Thoracic aorta endothelial cell (primary cell): ENCODE measurements around a stretch of chr5.

DNA sequence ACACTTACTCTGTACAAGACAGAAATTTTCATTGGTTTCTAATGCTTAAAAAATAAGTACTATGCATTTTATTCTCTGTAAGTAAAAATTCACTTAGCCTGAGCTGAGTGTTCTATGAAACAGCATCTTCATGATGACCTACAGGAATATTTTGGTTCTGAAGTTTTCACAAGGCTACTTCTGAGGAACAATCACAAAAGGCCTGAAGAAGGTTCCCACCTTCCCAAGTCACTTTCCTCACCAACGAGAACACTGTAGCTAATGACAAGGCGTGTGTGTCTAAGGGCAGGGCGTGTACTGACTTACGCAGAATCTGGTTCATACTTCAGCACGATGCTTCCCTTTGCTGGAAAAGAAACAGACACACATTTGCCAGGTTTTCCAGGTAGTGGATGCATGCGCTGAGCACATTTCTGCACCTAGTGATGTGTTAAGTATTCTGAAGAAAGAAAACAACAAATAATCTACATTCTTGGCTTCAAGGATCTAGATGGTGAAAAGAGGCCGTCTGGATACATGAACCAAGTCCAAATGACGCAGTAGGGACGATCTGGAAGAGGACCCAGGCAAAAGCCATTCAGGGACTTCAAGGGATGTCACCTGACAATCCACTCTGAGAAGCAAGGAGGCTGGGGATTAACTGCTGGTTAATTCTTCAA is 30.6 kb downstream of the NSUN2 start:
- CAGE, long polyA plus RNA = no peak

DNA sequence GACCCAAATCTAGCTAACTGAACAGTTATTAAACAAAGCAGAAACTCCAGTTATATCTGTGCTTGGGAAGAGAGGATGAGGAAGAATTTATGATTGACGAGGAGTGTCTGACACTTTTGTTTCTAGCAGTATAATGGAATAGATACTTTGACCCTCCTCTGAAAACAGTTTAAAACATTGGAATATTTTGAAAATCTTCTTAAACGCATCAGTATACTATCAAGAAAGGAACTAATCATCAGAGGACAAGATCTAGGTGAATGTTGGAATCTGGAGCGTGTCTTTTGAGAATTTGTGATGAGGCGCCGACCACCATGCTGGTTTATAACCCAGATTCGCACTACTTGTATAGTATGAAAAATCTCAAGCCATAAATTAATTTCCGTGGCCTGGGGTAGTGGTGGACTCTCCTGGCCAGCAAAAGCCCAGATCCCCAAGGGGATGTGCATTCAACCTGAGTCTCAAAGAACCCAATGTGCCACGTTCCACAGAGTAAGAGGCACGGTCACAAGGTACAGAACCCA is 23.2 kb downstream of the SRD5A1 start:
- CAGE, long polyA plus RNA = no peak

DNA sequence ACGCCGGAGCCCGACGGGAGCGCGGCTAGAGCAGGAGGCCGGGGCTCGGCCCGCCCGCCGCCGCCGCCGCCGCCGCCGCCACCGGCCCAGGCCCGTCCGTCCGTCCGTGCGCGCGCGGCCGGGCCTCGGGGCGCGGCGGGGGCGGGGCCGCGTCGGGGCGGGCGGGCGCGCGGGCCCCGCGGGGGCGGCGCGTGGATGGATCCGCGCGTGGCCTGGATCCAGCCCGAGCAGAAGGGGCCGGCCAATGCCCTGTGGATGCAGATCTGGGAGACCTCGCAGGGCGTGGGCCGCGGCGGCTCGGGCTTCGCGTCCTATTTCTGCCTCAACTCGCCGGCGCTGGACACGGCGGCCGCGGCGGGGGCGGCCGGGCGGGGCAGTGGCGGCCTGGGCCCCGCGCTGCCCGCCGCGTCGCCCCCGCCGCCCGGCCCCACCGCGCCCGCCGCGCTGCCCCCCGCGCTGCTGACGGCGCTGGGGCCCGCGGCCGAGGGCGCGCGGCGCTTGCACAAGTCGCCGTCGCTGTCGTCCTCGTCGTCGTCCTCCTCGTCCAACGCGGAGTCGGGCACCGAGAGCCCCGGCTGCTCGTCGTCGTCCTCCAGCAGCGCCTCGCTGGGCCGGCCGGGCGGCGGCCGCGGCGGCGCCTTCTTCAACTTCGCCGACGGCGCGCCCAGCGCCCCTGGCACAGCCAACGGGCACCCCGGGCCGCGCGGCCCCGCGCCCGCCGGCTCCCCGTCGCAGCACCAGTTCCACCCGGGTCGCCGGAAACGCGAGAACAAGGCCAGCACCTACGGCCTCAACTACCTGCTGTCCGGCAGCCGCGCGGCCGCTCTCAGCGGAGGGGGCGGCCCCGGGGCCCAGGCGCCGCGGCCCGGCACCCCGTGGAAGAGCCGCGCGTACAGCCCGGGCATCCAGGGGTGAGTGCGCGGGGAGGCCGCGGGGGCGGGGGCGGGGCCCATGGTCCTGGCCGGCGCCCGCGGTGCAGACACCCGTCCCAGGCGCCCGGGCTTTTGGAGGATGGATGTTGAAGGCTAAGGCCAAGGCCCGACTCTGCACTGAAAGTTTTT is 887 bp downstream of the TENT4A start:
- CAGE, long polyA plus RNA = no peak

GRCh38 chr5:6723292-6723933 is 10.2 kb downstream of the TENT4A start:
- CAGE, long polyA plus RNA = no peak

DNA sequence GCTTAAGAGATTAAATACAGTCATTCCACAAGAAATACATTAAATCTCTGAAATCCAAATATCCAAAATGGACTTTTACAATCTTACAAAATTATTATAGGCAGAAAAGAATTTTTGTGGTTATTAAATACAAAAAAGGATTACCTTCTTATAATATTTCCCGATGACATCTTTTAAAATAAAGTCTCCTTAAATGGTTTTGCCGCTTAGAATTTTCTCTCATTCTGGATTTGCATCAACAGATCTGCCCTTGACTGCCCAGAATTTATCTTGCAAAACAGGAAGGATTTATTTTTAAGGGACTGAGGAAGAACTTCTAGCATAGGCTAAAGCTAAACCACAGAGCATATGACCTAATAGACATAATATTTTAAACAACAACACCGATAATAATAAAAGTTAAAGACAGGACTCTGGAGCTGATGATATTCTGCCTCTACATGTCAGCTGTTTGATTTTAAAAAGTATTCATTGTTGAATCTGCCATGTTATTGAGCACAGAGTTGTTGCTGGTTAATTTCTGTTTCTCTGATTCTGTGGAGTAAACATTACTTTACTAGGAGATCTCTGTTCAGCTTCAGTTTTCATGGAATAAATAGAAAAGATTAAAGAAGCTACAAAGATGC is 145.3 kb upstream of the ADCY2 start:
- CAGE, long polyA plus RNA = no peak

DNA sequence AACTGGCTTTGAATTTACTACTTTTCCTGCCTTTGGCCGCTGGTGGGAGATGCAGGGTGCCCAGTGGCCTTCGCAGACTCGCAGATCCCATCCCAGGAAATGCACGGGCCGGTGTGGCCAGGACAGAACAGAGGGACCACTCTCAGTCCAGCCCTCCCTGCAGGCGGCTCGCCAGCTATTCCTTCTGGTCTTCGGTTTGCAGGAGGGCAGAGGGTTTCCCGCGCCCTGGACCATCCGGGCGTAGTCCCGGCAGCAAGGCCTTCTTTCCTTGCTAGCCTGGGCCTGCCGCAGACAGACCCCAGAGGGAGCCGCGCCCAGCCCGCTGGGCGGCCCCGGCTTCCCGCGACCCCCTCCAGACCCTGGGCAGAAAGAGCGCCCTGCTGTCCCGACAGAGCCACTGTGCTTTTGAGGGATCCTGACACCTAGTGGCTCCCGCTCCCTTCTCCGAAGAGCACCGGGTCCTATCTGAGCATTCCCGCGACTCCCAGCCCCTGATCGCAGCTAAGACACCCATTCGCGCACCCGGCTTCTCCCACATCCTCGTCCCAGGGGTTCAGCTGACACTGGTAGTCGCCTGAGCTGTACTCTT is 1.2 kb downstream of the CFAP90 start:
- CAGE, long polyA plus RNA = no peak

DNA sequence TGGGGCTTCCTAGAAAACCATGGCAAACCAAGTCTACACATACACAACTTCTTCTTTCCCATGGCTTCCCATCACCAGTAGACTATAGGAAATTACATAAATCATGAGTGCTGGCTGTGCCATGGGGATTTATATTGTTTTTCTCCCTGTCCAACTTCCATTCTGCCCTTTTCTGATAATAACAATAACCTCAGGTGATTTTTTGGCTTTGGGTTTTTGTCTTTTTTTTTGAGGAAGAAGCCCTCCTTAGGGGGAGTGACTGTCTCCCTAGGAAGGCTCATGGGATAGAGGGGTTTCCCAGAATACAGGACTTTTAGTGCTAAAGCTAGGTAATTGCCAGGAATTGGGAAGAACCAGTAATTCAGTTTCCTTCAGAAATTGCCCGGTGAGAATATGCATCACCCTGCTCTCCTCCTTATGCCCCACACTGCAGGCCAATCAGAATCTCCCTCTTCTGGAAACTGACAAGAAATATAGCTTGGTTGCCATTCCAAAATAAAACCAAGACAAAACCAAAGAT is 373.2 kb downstream of the MTRR start:
- CAGE, long polyA plus RNA = no peak

DNA sequence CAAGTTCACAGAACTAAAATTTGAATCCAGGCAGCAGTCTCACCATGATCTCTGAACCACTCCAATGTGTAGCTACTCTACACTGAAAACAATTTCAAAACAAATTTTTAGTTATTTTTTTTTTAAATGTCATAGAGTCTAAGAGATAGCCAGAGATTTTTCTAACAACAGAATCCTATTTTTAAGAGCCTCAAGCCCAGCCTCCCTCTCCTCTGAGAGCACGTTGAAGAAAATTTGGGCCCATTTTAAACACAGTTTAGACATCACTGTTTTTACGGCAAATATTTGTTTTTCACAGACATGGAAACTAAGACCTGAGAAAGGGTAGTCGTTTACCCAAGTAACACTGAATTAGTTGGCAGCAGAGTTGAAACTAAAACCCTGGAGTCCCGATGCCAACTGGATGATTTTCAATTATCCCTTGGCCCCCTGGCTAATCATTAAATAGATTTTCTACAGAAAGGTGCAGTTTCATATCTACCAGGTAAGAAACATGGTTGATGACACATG is 137.1 kb downstream of the SEMA5A start:
- CAGE, long polyA plus RNA = no peak

DNA sequence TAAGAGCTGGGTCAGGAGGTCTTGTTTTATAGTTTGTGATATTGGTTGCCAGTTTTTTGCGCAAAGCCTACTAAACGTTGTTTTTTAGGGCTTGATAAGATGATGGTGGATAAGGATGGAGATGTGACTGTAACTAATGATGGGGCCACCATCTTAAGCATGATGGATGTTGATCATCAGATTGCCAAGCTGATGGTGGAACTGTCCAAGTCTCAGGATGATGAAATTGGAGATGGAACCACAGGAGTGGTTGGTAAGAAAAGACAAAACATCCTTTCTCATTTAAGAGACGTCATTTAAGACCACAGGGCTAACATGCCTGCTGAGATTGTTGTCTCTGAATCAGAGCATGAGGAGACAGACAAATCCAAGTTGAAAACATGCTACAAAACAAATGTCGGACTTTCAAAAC is 4.5 kb downstream of the CCT5 start:
- CAGE, long polyA plus RNA = no peak

DNA sequence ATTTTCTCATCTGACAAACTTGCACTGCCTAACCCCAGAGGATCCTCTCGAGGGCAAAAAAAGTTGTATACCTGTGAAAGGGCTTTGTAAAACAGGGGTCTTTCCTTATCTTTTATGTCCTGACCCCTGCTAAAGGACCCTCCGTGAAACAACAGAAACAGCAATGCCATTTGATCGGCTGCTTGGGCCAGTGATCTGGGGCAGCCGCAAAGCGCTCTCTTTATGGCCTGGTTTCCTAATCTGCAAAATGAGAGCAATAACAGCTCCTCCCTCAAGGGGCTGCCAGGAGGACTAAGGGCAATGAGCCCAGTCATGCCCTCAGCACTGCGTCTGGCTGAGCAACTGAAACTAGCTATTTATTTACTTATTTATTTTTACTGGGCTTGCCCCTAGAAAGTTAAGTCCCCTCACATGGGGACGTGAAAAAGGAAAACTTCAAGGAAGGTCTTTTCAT is 18.4 kb downstream of the CMBL start:
- CAGE, long polyA plus RNA = no peak

GRCh38 chr5:10303459-10304242 is 4.1 kb downstream of the CMBL start:
- CAGE, long polyA plus RNA = no peak

DNA sequence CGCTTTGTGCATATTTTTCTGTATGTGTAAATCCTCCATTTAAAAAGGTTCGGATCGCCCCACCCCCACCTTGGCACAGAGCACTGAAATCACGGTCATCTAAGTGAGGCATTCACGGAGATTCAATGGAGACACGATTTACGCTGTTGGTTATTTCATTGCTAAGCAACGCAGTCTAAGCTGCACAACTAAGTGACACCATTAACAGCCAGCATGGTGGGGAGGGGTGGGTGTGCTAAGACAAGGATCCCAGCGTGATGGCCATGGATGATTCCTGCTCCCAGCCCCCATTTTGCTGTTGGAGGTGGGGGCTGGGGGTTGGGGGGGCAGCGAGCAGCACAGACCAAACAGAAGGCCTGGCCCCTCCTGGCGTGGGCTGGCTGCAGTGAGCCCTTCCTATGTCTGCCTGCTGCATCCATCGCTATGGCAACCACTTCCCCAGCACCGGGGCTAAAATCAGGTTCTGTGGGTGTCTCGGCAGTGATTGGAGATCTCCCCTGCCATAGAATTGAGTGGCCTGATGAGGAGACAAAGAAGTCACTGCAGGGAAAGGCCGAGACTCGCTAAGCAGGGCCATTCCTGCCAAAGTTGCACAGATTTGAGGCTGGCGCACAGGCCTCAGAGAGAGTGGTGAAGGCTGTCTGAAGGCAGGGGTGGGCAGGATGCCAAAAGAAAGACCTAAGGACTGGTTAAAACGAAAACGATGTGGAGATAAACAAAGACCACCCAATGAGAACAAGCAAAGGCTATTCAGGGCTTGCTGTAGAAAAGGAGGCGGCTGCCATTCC is 14.2 kb upstream of the MARCHF6 start:
- CAGE, long polyA plus RNA = no peak

DNA sequence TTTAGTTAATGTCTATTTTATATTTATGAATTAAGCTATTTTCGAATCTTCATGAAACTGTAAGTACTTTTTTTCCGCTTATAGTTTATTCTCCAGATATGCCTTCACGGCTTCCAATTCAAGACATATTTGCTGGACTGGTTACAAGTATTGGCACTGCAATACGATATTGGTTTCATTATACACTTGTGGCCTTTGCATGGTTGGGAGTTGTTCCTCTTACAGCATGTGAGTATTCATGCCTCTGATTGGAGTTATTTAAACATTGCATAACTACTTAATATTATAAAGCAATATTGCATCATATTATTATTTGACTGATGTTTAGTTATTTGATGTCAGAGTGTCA is 28.2 kb downstream of the MARCHF6 start:
- CAGE, long polyA plus RNA = no peak

DNA sequence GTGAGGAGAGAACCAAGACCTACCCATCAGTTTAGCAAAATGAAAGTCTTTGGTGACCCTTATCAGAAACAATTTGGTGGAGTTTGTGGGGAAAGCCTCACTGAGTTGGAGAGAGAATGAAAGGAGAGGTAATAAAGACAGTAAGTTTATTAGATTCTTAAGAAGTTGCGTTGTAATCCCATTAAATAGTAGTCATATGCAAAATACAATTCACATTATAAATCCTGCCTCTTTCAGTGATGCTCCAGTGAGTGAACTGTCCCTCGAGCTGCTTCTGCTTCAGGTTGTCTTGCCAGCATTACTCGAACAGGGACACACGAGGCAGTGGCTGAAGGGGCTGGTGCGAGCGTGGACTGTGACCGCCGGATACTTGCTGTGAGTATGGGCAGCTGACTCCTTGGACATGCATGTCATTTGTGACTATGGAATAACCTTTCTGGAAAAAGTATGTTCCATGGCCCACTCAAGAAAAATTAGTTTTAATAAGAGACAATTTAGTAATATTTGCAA is 31.7 kb upstream of the ROPN1L start:
- CAGE, long polyA plus RNA = no peak

- CAGE, long polyA plus RNA = no peak
These were observed 2.6 kb downstream of the ANKRD33B start for GRCh38 chr5:10566329-10567098.

DNA sequence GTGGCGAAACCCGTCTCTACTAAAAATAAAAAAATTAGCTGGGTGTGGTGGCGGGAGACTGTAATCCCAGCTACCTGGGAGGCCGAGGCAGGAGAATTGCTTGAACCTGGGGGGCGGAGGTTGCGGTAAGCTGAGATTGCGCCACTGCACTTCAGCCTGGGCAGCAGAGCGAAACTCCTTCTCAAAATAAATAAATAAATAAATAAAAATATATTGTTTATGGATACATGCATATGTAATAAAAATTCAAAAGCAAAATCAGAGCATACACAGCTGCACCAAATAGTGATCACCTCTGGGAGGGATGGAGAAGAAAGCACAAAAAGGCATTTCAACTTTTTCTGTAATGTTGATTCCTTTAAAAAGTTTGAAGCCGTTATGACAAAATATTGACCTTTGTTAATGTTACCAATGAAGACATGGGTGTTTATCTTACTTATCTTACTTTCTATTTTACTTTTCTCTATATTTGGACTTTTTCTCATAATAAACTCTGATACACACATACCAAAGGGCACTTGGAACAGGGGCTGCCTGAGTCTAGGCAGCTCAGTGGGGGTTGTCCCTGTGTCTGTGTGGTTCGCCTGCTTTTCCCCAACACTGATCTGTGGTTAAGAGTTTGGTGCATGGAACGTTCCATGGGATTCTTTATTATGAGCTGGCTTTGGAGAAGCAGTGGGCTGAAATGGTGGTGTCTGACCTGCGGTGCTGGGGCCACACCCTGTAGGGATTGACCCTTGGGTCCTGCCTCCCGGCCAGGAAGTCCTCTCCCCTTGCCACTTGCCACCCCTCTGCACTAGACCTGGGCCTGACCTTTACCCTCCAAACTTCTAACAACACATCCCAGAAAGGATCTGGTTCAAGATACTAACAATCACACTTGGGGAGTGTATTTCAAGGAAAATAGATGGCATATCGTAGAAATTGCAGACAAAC is 47.3 kb downstream of the ANKRD33B start:
- CAGE, long polyA plus RNA = no peak

DNA sequence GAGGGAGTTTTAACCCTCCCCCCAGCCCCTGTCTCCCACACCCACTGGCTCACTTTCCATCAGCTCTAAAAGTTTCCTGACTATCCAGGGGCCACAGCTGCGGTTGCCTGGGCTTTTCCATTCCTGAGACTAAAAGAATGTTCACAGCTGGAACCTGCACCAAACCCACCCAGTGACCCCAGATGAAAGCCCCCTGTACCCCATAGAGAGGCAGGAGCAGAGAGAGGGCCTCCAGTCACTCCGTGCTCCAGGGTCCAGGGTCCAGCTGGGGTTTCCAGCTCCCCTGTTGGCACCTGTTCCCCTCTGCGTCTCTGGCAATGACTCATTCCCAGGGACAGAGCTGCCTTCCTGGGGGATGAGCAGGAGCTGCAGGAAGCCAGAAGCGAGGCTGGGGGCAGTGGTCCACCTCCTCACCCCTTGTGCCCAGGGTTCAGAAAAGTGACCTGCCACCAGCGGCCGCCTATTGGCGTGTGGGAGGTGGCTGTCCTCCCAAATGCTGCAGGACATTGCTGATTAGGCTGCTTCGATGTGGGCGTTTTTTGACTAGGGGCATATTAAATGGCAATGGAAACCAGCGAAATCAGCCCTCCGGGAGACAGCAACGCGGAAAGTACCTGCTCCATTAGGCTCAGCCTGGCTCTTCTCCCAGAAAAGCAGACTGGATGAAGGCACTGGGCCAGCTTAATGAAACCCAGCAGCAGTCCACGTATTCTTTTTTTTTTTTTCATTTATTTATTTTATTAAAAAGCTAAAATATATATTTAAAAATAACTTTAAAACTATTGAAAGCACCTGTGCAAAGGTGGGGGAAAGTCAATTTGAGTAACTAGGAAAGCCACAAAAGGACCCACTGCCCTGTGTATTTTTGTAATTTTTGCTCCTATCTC is 97.4 kb downstream of the DAP start:
- CAGE, long polyA plus RNA = no peak

GRCh38 chr5:10699117-10699836 is 61.8 kb downstream of the DAP start:
- CAGE, long polyA plus RNA = no peak

- CAGE, long polyA plus RNA = no peak
These were observed 58.0 kb downstream of the DAP start for GRCh38 chr5:10702684-10703710.

GRCh38 chr5:10746585-10747093 is 14.4 kb downstream of the DAP start:
- CAGE, long polyA plus RNA = no peak